Smooth muscle cell (in vitro differentiated cells): ENCODE data around the genes ASB2, CCDC197 and SERPINA1.

GRCh38 chr14:93941364-93942209 lies 14.4 kb downstream of the FAM181A start:
- RAMPAGE, long total RNA: no peak

DNA sequence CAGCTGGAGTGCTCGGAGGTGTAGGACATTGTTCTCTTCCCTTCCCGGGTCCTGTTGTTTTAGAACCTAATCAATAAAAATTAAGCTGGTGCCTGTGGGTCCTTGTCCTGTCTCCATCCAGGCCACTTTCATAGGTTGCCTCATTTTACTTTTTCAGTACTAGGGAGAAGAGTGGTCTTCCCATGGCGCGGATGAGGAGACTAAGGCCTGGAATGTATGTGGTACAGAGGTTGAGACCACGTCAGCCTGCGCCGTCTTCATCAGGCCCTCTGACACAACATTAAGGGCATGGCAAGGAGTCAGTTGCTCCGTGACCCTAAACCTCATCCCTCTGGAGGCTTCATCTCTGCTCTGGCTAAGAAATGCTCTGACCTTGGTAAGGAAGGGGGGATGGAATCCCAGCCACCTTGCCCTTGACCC lies 4.0 kb downstream of the ASB2 start:
- RAMPAGE, long total RNA: no peak

DNA sequence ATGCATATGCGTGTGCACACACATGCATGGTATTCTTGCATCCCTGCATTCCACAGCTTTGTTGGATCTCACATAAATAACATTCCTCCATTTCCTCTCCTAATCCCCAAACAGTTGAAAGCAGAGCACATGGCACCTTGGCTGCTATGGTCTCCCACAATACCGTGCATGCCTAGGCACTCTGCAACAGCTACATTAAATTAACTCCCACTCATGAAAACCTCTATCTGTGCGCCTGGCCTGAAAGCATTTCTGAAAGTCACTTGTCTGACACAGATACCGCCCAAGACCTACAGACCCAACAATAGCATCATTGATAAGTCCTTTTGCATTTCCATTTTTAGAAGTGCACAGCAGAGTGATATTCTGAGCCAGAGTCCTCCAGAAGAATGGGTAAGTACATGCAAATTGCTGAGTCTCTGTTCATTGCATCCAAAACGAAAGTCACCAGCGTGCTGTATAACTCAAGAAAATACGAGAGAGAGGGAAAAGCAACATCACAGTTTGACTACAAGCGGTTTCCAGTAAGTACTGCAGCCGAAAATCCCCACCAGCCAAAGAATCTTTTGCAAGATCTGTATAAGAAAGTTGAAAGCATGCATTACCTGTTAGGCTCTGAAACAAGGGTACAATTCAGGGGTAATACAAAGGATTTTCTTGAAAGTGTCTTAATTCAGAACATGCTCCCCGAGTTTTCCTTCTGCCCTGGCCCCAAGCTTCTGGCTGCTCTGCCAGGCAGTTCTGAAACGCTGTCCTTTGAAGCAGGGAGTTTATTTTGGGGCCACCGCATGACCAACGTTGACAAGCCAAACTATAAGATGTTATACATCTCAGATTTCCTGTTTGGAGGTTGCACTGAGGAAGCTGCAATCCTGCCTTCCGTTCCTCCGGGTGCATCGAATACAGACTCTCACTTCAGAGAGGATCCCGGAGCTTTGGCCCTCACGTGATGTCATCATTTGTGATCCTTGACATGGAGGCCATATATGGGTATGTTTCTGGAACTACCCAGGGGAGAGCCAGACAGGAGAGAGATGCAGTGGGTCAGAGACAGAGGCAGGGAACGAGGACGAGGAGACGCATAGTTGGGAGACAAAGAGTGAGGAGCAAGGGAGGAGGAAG lies at the start of gene ASB2:
Gene ASB2, minus strand, starts transcription at position 742 of the 1,122 bp plus-strand sequence.
- RAMPAGE, long total RNA: no peak

- RAMPAGE, long total RNA: no peak
Measured at GRCh38 chr14:93982366-93982954, 6.1 kb upstream of the ASB2 start.

DNA sequence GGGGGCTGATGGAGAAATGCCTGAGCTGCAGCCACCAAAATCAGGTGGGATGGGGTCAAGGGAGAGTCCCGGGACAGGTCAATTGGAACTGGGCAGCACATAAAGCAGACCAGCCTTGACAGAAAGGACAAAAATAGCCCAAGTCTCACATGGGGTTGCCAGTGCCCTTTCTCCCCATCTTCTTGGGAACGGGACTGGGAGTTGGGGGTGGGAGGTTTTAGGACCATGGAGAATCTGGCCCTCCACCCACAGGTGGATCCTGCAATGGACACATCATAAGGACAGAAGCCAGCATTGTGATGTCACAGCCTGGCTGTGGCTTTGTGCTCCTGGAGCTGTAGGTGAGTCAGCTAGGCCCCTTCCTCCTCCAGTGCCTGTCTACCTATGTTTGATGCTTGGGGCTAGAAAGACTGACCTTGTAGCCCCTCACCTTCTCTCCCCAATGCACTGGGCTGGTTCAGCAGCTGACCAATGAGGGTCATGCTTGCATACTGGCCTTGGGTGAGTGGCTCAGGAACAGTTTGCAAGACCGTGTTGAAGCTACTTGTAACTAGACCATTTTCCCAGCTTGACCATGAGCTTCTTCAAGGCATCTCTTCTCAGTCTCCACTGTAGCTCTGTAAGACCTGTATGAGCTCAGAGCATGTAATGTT lies at the start of gene CCDC197:
Gene CCDC197, plus strand, starts transcription at position 349 of the 653 bp plus-strand sequence.
- RAMPAGE, long total RNA: no peak

GRCh38 chr14:94029304-94029746 lies 3.2 kb downstream of the OTUB2 start:
- RAMPAGE, long total RNA: no peak

GRCh38 chr14:94059838-94060551 lies 21.0 kb downstream of the DDX24 start:
- RAMPAGE, long total RNA: no peak

DNA sequence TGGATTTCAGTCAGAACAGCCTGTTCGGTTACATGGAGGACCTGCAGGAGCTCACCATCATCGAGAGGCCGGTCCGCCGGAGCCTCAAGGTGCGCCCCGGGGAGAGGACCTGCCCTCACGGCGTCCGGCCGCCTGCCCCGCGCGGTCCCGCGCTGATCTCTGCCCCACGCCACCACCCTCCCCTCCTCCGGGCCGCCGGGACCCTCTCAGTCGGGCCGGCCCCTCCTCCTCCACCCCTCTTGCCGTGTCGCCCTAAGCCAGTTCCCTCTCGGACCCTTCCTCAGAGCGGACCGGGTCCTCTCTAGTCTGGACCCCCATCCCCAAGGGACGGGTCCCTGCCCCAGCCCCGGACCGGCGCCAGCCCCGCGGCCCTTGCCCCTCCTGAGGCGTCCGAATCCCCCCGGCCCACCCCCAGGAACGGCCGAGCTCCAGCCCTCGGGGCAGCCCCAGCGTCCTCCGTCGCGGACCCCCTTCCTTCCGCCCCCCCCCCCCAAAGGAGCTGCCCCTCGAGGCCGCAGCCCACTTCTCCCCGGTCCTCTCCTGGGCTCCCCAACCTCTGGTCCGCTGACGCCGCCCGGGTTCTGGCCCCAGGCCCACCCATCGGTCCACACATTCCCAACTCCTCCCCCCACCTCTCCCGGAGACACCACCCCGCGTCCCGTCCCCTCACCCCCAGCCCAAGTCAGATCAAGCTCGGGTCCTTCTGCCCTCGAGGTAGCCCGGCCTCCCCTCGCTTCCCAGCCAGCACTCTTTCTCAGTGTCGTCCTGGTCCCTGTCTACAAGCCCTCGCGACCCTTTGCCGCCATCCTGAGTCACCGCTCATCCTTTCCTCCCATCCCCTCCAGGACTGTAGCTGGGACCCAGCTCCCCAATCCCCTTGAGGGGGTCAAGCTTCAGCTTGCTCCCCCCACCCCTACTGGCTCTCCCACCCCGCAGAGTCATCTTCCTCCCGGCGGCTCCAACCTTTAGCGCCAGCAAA lies 661 bp downstream of the PPP4R4 start:
- RAMPAGE, long total RNA: no peak

GRCh38 chr14:94316737-94317221 lies 6.4 kb downstream of the SERPINA6 start:
- RAMPAGE, long total RNA: no peak

GRCh38 chr14:94345655-94346145 lies 22.6 kb upstream of the SERPINA6 start:
- RAMPAGE, long total RNA: no peak

- RAMPAGE, long total RNA: no peak
Measured at GRCh38 chr14:94387886-94389323, at the start of gene SERPINA1. TSS of gene SERPINA1 (minus strand) at chr14:94388602.

DNA sequence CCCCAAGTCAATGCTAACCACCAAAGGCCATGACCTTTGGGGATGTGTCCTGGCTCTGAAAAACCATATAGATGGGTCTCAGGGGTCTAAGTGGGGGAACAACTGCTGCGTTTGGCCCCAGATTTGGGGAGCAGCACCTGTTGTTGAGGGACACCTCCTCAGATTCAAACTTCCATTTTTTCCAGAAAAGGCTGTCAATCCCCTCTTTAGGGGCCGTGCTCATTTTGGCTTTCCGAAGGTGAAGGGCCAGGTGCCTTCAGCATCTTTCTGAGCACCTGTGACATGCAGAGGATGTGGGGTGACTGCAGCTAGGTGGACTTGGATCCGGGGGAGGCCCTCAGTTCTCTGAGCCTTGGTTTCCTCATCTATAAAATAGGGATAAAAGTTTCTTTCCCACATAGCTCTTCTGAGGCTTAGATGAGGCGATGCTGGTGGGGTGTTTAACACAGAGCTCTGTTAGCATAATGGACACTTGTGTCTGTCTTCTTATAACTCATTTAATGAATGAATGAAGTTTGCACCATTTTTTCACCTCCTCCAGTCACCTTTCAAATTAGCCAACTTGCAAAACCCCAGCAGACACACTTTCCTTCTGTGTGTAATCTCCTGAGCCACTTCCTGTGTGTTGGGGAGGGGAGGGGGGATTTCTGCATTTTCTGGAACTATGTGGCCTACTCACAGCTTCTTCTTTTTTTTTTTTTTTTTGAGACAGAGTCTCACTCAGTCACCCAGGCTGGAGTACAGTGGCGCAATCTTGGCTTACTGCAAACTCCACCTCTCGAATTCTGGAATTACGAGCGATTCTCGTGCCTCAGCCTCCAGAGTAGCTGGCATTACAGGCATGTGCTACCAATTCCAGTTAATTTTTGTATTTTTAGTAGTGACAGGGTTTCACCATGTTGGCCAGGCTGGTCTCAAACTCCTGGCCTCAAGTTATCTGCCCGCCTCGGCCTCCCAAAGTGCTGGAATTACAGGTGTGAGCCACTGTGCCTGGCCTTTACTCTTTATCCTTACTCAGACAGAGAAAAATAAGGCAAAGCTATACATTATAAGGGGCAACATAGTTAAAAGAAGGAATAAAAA lies 4.0 kb upstream of the SERPINA1 start:
- RAMPAGE, long total RNA: no peak

DNA sequence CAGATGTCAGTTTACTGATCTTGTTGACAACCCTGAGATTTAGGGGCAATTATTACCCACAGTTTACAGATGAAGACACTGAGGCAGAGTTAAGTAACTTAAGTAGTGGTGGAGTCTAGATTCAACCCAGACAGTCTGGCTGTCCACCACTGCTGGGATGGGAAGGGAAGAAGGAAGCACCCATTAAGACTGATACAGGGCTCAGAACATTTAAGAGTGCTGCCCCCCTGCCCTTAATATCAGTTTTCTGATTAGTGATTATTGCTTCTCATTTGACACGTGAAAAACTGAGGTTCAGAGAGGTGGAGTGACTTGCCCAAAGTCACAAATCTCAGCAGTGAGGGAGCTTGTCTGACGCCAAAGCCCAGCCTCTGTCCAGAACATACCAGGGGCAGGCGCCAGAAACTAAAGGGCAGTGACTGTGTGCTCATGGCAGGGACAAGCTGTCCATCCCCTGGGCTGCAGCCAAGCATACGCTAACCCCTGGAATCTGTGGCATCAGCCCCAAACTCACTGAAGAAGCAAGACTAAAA lies 1.8 kb upstream of the SERPINA4 start:
- RAMPAGE, long total RNA: no peak

- RAMPAGE, long total RNA: no peak
Measured at GRCh38 chr14:94572835-94573352, 8.3 kb upstream of the SERPINA5 start.

GRCh38 chr14:94593924-94594298 lies 12.7 kb downstream of the SERPINA5 start:
- RAMPAGE, long total RNA: no peak

GRCh38 chr14:94768272-94768859 lies 1.5 kb downstream of the GSC start:
- RAMPAGE, long total RNA: no peak

DNA sequence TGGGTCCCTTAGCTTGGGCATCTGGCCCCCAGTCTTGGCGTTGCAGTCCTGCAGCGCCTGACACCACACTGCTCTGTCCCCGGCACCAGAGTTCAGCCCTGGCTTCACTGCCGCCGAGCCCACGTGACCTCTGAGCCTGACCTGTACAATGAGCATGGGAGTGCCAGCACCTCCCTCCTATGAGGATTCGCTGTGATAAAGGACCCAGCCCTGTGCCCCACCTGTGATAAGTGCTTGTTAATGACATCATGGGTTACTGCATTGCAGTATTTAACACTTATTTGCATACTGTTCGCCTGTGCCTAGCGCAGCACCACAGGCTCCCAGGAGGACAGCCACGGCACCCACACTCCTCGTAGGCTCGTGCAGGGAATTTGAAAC lies 118.2 kb upstream of the GSC start:
- RAMPAGE, long total RNA: no peak

- RAMPAGE, long total RNA: no peak
Measured at GRCh38 chr14:94907634-94908263, 137.8 kb upstream of the GSC start.

GRCh38 chr14:95103068-95103628 lies 54.2 kb downstream of the DICER1 start:
- RAMPAGE, long total RNA: no peak

DNA sequence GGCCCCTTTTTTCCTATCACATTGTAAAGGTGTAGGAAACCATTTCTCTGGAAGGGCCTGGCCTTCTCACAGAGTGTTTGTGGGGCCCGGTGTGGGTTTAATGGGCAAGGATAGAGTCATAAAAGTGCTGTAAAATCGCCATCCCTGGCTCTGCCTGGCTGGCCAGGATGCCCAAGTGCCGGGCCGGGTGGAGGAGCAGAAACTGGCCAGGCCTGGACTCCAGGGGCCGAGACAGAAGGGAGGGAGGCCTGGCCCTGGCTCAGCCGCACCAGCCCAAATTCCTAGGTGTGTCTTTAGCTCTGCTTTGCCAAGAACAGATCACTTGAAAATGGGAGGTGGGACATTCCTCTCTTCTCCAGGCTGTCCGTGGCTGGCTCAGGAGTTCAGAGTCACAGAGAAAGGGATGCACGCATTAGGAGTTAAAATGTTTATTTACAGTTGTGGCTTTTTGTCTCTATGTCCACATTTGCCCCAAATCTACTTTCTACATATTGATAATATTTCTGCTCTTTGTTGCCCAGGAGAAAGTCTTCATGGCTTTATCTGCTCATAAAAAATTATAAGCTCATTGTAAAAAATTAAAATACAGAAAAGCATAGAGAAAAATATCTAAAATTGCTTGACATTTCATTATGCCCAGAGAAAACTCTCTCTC lies 77.3 kb upstream of the DICER1 start:
- RAMPAGE, long total RNA: no peak